Cardiac ventricle fibroblast (primary cell): ENCODE measurements around a stretch of chr20.

DNA sequence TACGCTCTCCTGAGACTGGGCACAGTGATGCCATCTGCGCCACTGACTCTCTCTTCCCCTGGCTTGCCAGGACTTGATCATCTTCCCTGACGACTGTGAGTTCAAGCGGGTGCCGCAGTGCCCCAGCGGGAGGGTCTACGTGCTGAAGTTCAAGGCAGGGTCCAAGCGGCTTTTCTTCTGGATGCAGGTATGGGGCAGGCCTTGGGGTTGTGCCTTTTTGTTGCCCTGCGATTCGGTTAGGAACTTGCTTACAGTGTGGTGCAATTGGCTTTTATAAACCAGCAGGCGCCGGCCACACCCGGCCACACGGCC, 1.6 kb downstream of the ADRM1 start:
- RAMPAGE, long total RNA: no peak

DNA sequence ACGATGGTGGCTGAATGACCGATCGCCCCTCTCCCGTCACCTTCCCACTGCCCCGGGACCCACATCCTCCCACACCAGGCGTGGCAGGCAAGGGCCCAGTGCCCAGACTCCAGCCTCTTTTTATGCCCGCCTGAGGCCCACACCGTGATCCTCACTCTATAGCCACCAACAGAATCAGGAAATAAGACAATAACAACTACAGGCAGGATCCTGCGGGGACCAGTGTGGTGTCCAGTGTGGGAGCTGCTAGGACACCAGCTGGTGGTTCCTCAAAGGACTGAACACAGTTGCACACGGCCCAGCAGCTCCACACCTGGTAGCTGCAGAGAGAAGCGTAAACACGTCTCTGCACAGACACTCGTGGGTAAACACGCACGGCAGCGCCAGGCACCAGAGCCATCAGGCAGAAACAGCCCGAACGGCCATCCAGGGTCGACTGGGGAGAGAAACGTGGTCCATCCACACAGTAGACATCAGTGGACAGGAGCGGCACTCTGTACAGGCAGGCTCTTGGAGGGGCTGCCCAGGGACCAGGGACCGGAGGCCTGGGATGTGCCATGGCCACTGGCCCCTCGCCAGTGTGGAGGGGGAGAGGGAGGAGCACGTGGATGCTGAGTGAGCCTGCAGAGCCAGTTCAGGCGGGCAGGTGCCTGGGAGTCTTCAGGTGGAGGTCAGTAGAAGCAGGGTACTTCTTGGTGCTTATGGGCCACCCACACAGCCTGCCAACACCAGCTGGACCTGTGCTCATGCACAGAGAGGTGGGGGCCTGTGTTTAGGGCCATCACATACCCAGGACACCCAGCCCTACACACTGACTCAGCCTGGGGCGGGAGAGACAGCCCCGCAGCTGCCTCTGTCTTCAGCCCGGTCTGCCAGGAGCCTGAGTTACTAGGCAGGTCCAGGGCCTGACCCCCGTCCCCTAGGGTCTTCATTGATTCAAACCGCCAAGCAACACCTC, 7.4 kb upstream of the LAMA5 start:
- RAMPAGE, long total RNA: no peak

GRCh38 chr20:62376248-62377061, 9.3 kb upstream of the LAMA5 start:
- RAMPAGE, long total RNA: no peak

- RAMPAGE, long total RNA: no peak
Measured at GRCh38 chr20:62386194-62386510, 751 bp upstream of the RPS21 start.

- RAMPAGE, long total RNA: no peak
Measured at GRCh38 chr20:62513768-62513967, 37.9 kb upstream of the GATA5 start.

- RAMPAGE, long total RNA: no peak
Measured at GRCh38 chr20:62535945-62536377, 60.2 kb upstream of the GATA5 start.

- RAMPAGE, long total RNA: no peak
Measured at GRCh38 chr20:62551329-62551828, 75.6 kb upstream of the GATA5 start.

- RAMPAGE, long total RNA: no peak
Measured at GRCh38 chr20:62554245-62555216, 78.7 kb upstream of the GATA5 start.

GRCh38 chr20:62555615-62556415, 80.0 kb upstream of the GATA5 start:
- RAMPAGE, long total RNA: no peak

DNA sequence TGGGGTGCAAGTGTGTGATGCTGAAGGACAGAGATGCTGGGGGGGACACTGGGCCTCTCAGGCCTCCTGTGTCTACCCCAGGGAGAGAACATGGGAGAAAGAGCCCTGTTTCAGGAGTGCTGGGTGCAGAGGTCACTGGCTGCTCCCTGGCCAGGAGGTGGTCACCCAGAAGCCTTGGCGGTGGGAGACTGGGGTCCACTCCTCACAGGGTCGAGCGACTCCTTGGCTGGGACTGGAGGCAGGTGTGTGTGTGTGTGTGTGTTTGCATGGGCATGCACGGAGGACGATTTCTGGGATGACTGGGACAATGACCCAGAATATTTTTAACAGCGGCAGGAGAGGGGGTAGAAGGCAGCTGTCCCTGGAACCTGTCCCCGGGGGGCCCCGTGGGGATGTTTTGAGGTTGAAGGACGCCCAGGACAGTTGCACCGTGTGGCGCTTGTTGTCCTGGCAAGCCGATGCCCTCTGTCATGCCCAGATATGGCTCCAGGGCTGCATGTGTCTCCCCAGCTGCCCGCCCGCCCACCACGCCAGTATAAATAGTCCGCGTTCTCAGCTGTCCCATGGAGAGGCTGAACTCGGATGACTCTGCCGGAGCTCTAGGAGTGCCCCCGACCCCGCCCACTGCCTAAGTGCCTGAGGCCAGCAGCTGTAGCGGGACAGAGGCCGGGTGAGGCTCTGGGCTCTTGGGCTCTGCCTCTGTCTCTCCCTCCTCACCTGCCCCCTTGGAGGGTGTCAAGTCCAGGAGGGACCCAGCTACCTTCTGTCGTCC, 82.8 kb upstream of the GATA5 start:
- RAMPAGE, long total RNA: no peak

GRCh38 chr20:62574787-62575129, 67.5 kb upstream of the SLCO4A1 start:
- RAMPAGE, long total RNA: no peak

- RAMPAGE, long total RNA: no peak
Measured at GRCh38 chr20:62605994-62606459, 36.3 kb upstream of the SLCO4A1 start.

GRCh38 chr20:62643185-62643926, 1.1 kb downstream of the SLCO4A1 start:
- RAMPAGE, long total RNA: no peak

DNA sequence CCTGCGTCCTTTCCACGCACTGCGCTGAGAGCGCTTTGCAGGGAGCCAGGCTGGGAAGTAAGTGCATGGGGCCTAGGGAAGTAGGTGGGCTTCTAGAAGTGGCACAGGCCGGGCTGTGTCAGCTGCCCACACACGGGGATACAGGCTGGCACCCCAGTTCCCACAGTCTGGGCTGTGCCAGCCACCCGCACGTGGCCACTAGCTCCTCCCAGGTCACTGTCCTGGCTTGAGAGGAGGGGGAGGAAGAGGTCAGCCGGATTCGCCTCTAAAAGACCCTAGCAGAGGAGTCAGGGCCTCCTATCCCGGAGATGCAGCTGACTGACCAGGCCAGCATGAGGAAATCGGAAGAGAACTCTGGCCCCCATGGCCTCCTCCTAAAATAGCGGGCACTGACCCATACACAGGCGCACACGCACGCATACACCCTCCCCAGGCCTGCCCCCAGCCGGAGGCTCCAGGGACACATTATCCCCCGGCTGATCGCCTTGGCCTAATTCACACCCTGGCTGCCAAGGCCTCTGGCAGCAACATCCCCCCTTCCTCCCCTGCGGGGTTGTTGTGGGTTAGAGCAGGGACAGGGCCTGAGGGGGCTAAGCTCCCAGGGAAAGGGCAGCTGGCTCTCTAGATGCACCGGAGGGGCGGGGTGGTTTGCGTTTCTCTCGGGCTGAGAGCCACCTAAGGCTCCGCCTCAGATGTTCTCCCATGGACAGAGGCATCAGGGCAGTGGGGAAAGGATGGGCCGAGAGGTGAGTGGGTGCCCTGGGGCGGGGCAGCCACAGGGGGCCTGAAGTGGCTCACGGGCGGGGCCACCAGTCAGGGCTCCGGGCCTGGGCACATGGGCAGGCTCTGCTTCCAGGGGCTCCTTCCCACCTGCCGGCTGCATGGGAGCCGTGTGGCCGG, 5.6 kb downstream of the SLCO4A1 start:
- RAMPAGE, long total RNA: no peak

GRCh38 chr20:62674632-62675746, 32.7 kb downstream of the SLCO4A1 start:
- RAMPAGE, long total RNA: no peak

- RAMPAGE, long total RNA: no peak
Measured at GRCh38 chr20:62740841-62741304, 32.2 kb downstream of the NTSR1 start.

DNA sequence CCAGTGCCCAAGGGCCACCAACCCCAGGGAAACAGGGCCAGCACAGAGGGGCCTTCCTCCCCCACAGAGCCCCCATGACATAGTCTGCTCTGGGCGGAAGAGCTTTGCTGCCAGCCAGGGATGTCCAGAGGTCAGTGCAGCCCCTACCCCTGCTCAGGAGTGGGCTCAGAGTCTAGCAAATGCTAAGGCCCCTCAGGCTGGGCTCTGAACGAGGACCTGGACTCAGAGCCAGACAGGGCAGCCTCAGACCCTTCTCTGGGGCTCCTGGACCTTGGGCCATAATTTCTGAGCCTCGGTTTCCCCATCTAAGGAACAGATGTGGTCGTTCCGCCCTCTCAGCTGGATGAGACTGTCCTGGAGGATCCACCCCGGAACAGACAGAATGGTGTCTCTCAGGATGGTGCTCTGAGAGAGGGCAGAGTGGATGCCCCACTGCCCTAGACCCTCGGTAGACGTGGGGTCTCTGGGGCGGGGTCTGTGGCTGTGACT, 34.3 kb upstream of the MRGBP start:
- RAMPAGE, long total RNA: no peak

GRCh38 chr20:62768400-62769017, 27.8 kb upstream of the MRGBP start:
- RAMPAGE, long total RNA: no peak

DNA sequence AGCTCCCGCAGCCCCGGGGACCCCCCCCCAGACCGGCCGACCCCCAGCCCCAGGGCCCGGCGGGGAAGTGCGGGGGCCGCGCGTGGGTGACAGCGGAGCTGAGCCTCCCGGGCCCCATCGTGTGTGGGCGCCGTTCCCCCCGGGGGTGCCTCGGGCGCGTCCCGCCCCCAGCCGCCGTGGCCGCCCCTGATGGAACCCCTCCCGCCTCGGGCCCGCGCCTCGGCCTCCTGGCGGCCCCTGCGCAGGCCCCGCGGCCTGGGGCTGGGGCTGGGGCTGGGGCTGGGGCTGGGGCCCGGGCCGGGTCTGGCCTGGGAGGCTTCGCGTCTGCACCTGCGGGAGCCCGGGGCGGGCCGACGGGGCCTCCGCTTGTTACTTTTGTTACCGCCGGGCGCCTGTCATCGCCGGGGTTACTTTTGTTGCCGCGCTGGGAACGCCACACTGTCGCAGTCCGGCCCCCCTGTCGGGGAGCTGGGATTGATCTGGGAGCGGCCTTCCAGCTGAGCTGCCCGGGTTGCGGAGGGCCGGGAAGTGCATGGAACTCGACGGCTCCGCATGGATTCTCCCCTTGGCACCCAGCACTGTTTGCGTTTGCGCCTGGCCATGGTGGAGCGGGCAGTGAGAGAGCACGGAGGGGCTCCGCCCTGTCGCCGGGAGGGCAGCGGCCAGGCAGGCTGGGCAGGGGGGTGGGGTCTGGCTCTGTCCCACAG, 656 bp downstream of the OGFR start:
- RAMPAGE, long total RNA: no peak

GRCh38 chr20:62818922-62819784, 2.3 kb downstream of the COL9A3 start:
- RAMPAGE, long total RNA: no peak